SK-MEL-5 (cell line): ENCODE measurements around a stretch of chr5.

DNA sequence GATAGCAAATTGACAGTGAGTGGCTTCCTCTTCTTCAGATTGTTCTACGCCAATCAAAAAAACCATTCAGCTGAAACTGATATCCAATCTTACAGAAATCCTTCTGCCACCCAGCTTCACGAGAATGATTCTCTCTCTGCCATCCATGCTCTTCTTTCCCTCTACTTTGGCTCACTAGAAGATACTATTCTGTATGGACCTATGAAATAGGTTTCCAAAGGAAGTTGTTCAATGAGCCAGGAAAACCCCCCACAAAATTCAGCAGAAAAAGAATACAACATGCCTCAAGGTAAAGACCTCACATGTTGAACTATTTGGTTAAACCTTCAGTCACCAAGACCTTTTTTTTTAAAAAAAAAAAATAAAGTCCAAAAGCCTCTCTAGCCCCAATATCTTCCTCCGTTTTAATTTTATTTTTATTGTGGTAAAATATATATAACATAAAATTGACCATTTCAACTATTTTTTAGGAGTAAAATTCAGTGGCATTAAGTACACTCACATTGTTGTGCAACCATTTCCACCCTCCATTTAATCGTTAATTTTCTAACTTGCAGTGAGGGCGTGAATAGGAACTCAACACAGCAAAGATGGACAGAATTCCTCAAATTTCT is 366.3 kb downstream of the NDUFS4 start:
RAMPAGE:
- cytosol, long total RNA = no peak
- long total RNA = no peak
- nucleus, long total RNA = no peak

RAMPAGE:
- cytosol, long total RNA = no peak
- long total RNA = no peak
- nucleus, long total RNA = no peak
Observed at GRCh38 chr5:53997066-53997730, 313.2 kb downstream of the ARL15 start.

RAMPAGE:
- cytosol, long total RNA = no peak
- long total RNA = no peak
- nucleus, long total RNA = no peak
Observed at GRCh38 chr5:54446298-54446875, 9.1 kb upstream of the HSPB3 start.

RAMPAGE:
- cytosol, long total RNA = no peak
- long total RNA = no peak
- nucleus, long total RNA = no peak
Observed at GRCh38 chr5:54543145-54543639, 25.6 kb downstream of the SNX18 start.

DNA sequence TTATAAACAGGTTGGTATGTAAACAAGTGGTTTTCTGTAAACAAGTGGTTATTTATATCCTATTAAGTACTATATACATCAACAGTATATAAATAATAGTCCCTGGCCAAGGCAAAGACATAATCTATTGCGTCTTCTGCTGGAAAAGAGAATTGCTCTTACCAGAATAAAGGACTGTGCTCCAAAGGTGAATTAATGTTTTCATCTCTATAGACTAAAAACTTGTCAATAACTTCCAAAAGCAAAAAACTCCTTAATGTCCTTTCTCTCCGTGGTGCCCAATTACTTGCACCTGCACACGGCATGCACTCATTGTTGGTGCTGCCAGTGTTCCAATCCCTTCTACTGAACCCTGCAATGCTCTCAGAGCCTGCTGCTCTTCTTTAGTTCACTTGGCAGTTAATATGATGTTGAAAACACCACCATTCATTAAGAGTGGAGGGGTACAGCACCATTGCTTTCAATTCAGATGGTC is 69.8 kb downstream of the SNX18 start:
RAMPAGE:
- cytosol, long total RNA = no peak
- long total RNA = no peak
- nucleus, long total RNA = no peak

DNA sequence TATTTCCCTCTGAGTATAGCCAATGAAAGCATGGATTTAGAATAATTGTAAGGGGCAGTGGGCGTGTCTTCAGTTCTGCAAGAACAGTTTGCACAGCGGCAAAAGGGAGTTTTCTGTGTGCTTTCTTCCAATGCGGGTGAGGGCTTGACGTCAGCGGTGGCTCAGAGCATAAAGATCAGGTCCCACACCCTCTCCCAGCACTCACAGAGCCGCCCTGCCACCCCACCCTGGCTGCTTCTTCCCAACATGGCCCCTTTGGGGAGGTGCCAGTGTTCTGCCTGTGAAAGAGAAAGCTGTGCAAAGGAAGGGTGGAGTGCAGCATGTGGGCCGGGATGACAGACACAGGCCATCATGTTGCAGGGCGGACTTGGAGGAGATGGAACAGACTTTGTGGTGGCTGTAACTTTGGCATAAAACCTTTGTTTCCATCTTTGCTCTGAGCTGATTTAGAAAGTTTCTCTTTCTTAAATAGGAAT is 210.6 kb downstream of the ESM1 start:
RAMPAGE:
- cytosol, long total RNA = no peak
- long total RNA = no peak
- nucleus, long total RNA = no peak

DNA sequence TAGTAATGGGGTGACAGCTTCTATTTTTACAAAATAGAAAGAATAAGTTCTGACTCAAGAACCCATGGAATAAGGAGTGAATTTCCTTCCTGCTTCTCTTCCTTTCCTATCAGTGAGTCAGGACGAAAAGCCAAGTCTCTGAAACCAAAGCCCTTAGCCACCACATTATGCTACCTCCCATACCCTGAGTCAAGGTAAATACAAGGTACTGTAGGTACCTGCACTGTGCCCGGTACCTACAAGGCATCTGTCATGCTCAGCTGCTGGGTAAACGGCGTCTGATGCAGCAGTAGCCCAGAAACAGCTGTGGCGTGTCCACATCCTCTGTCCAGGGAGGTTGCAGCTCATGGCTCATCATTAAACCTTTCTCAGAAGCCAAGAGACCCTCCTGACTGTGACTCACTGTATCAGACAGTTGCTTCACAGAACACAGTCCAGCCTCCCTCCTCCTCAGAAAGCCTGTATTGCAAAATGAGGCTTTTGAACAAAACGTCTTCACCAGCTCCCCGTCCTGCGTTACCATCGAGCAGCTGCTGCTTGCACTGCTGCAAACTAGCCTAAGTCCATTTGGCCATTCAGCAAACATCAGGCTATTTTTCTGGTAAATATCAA is 84.1 kb downstream of the ESM1 start:
RAMPAGE:
- cytosol, long total RNA = no peak
- long total RNA = no peak
- nucleus, long total RNA = no peak

DNA sequence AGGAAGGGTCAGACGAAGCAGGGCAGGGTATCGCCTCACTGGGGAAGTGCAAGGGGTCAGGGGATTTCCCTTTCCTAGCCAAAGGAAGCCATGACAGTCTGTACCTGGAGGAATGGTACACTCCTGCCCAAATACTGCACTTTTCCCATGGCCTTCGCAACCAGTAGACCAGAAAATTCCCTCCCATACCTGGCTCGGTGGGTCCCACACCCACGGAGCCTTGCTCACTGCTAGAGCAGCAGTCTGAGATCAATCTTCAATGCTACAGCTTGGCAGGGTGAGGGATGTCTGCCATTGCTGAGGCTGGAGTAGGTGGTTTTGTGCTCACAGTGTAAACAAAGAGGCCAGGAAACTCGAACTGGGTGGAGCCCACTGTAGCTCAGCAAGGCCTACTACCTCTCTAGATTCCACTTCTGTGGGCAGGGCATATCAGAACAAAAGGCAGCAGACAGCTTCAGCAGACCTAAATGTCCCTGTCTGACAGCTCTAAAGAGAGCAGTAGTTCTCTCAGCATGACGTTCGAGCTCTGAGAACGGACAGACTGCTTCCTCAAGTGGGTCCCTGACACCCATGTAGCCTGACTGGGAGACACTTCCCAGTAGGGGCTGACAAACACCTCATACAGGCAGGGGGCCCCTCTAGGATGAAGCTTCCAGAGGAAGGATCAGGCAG is 5.6 kb upstream of the GZMA start:
RAMPAGE:
- cytosol, long total RNA = no peak
- long total RNA = no peak
- nucleus, long total RNA = no peak

DNA sequence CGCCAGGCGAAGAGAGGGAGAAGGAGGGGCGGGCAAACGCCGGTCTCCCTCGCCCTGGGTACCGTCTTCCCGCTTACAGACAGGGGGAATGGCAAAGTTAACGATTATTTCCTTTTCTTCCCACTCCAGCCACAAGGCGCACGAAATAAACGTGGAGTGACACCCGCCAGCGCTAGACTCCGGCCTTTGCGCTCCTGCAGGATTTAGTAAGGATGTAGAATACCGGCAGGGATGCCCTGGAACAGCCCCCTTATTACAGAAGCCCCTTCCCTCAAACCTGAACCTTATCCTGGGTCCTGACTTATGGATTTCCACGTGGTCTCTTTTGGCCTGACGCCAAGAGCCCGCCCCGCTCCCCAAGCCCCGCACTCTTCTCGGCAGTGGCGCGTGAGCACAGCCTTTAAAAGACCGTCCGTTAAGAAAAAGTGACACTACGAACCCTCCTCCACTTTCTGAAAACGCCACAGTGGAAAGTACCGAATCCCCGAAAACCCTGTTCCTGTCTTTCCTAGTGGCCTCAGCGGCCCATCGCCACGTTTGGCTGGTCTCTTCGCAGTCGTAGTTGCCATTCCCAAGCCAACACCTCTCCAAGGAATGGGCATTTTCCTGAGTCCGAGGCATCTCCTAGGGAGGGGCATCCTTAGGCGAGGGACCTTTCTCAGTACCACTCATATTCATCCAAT is 541 bp upstream of the MCIDAS start:
RAMPAGE:
- cytosol, long total RNA = no peak
- long total RNA = no peak
- nucleus, long total RNA = no peak

GRCh38 chr5:55356602-55356963 is 48.8 kb downstream of the MTREX start:
RAMPAGE:
- cytosol, long total RNA = no peak
- long total RNA = no peak
- nucleus, long total RNA = no peak

GRCh38 chr5:55538569-55538969 is 3.8 kb upstream of the PLPP1 start:
RAMPAGE:
- cytosol, long total RNA = no peak
- long total RNA = no peak
- nucleus, long total RNA = no peak

GRCh38 chr5:55597154-55598351 is 62.8 kb upstream of the PLPP1 start:
RAMPAGE:
- cytosol, long total RNA = no peak
- long total RNA = no peak
- nucleus, long total RNA = no peak

DNA sequence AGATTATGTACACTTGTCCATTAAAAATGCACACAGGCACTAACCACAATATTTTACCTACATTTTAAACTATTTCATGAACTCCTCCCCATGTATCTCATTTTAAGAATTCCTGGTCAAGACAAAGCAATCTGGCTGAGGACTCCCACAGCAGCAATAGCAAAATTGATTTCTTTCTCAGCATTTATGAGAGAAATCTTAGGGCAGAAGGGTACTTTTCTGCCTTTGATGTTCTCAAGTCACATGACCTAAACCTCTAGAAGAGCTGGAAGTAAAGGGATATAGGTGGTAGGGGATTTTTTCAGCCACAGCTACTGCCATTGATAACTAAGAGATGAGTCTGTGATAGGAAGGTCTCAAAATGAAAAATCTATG is 35.7 kb downstream of the IL6ST start:
RAMPAGE:
- cytosol, long total RNA = no peak
- long total RNA = no peak
- nucleus, long total RNA = no peak

RAMPAGE:
- cytosol, long total RNA = no peak
- long total RNA = no peak
- nucleus, long total RNA = no peak
Observed at GRCh38 chr5:55969358-55969861, 25.4 kb downstream of the IL6ST start.

DNA sequence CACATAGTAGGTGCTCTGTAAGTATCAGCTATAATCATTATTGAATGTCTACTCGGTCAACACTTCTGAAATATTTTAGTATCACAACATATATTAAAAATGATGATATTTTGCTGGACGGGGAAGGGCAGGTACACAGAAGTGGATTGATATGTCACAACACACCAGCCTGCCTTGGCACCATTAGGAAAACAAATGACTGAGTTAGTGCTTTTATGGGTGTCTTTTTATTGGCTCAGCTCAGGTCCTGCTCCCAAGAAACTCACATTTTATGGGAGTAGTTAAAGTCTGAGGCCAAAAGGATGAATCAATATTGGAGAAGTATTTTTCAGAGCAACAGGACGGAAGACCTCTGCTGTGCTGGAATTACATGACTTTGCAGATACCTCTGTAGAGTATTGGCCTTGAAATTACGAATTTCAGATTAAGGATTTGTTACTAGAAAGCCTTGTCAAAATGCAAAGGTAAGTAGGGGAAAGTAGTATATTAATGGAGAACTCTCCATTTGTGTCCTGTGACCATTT is 2.1 kb upstream of the IL6ST start:
RAMPAGE:
- cytosol, long total RNA = no peak
- long total RNA = no peak
- nucleus, long total RNA = no peak

GRCh38 chr5:56319486-56320211 is 86.5 kb upstream of the ANKRD55 start:
RAMPAGE:
- cytosol, long total RNA = no peak
- long total RNA = no peak
- nucleus, long total RNA = no peak

DNA sequence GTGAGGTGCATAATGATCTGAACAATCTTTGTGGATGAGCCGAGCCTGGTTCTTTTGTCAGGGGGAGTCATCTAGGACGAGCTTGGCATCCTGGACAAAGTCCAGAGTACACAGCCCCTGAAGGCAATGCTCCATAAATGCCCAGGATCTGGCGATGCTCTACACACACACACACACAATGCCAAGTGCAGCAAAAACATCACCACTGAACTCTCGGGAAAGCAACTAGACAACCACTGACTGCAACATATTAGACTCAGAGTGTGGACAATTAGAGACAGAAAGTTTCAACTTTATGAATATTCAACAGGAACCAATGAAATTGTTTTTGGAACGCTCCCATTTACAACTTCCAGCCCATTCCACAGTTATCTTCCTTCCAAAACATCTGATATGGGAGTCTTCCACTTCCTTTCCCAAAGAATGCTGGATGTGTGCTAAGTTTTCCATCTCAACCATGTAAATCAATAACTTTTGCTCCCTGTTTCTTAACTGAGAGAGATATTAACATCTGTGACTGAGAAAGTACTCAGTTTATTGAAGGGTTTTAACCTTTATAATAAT is 227.6 kb upstream of the ANKRD55 start:
RAMPAGE:
- cytosol, long total RNA = no peak
- long total RNA = no peak
- nucleus, long total RNA = no peak

DNA sequence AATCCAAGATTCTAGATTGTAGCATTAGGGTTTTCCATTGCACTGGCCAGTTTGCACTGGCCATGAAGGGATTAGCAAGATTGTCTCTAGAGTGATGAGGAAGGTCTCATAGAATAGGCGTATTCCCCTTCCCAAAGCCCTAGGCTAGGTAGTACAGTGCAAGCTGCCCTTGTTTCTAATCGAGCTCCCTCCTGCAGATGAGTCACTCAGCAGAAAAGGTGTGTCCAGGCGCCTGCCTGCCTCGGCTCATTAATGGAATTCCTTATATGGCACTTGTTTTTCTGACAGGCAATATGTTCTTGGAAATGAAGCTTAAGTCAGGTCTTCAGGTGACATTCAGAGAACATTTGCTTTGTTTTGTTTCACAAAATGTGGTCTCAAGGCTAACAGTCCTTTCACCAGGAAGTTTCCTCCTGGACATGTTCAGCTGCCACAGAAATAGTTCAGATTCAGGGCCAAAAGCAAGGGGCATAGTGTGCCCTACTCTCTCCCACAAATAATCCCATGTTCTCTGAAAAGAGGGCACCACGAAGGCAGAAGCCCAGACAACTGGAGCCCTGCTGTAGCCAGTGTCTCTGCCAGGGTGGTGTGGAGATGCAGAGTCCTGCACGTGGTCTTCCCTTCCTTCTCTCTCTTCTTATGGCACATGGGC is 281.2 kb upstream of the MAP3K1 start:
RAMPAGE:
- cytosol, long total RNA = no peak
- long total RNA = no peak
- nucleus, long total RNA = no peak

DNA sequence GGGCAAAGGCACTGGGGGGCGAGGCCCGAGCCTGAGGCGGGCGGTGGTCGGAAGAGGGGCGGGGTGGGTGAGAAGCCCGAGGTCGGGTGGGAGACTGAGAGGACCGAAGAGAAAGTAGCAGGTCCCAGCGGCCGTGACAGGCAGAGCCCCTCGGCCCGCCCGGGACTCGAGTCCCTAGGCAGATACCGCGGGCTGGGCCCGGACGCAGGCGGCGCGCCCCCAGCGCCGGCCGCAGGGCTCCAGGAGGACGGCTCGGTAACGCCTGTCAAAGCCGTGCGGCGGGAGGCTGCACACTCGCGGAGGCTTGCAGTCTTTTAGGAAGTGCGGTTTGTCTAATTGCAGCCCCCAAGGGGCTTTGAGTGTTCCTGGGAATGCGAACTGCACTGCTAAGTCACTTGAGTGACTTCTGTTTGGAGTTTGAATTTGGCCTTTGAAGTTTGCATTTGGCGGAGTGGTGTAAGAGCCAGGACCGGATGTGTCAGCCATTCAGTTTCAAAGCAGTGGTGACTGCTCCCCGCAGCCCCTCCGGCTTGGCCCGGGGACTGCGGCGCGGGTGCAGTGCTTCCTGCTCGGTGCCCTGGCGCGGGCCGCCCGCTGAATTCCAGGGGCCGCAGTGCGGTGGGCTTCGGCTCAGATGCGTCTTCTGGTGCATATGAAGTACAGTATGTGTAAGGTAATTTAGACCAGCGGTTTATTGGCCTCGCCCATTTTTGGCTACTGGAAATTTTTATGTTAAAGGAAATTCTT is 1.3 kb downstream of the MAP3K1 start:
RAMPAGE:
- cytosol, long total RNA = no peak
- long total RNA = no peak
- nucleus, long total RNA = no peak

DNA sequence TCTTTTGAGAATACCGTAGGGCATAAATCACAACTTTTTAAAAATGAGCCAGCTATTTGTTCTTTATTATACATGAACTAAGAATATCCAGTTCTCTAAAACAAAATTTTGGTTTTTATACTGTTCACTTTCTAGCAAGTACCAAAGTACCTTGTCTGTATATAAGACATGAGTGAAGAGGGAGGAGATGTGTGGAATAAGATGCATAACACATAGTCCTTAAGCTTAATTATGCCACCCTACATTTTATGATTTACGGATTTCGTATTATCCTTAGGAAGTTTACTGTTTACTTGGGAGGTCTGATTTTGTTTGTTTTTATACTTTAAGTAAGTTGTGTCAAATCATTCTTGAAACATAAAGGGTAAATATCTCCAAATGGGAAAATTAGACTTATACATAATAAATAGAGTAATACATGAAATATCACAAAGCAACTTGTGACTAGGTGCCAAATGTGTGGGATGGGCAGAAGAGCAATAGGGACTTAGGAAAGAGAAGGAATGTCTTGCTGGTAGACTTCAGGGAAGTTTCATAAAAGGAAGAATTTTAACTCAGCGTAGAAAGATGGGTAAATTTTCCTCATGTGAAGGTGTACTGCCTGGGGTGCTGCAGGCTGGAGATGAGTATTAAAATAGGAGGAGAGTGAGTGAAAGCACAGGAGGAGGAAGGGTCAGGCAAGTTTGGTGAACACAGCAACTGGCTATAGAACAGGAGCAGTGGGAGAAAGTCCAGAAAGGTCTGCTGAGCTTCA is 43.1 kb downstream of the MAP3K1 start:
RAMPAGE:
- cytosol, long total RNA = no peak
- long total RNA = no peak
- nucleus, long total RNA = no peak